Measurements from ENCODE around the genes RNF214, FXYD2 and SMIM35.

DNA sequence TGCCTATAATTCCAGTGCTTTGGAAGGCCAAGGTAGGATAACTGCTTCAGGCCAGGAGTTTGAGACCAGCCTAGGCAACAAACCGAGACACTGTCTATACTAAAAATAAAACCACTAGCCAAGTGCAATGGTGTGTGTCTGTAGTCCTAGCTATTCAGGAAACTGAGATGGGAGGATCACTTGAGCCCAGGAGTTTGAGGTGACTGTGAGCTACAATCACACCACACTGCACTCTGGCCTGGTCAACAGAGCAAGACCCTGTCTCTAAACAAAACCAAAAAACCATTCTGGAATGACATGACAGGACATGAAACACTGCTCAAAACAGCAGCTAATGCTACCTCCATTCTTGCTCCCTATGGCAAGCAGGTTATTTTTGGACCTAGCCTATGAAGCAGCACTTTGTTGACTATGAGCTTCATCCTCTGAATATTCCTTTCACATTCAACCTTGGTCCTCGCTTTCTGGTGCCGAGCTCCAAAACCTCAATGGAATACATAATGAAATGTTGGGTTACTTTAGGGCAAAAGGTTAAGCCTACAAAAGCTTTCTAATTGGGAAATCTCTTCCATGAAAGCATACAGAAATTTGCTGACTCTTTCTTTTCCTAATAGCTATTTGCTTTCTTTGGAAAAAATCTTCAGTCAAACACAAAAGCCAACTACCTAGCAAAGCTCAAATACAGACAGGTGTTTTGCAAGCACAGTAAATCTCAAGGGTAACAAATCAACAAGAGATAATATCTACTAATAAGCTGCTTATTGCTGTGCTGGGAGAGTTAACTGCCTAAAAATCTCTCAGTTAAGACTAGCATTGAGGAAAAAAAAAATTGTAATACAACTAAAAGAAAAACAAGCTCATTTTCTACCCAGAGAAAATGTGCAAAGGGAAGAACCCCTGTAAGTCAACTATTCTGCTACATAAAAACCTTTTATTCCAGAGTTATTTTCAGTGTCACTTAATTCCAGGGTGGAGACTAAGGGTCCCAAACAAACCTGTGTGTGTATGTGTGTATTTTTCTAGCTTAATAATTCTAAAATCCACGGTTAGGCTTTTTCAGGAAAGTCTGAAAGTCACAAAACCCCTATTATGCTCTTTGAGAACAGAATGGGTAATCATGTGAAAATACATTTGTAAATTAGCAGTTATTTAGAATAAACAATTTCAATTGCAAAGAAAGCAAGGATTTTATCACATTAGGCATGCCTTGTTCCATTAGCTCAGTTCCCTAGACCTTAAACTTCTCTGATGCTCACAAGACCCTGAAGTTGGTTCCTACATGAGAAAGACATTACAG, 20.9 kb downstream of the SIK3 start:
- PRO-cap: no peak
- RAMPAGE, long total RNA: no peak

GRCh38 chr11:117143433-117143761, 690 bp upstream of the PAFAH1B2 start:
- PRO-cap: no peak
- RAMPAGE, long total RNA: no peak

DNA sequence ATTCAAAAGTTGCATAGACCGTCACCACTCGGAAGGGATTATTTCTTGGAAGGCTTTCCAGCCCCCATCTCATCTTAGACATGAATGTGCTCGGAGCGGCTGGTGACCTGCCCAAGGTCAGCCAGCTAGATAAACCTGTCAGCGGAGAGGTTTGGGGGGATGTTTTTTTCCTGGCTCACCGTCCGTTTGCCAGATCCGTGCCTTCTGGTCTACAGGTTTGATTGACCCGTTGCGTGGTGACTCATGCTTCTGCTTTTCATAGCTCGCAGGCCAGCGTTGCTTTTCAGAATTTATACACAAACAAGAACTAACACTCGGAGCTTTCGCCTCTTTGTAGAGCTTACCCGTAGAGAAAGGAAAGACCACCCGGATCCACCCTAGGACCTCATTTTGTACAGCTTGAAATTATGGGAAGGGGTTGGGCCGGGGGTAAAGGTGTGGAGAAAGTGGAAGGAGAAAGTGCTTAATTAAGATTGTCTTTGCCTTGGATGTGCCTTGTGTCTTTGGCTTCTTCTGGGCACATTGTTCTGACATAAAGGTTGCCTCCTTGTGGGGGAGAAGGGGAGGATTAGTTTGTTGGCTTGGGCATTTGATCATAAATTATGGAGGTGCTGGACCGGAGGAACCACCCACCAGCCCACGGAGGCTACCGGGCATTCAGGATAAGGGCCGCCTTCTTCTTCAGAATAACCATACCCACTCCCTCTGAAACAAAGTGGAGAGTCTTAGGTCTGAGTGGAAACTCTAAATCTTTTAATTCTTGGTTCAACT, 1.1 kb downstream of the PAFAH1B2 start:
- PRO-cap: unidirectional peak, minus-strand start at position 188 of the sequence
- RAMPAGE, long total RNA: no peak

- PRO-cap: no peak
- RAMPAGE, long total RNA: no peak
Observed at GRCh38 chr11:117200638-117201654, 1.8 kb downstream of the TAGLN start.

GRCh38 chr11:117202676-117203732, 3.8 kb downstream of the TAGLN start:
- PRO-cap: no peak
- RAMPAGE, long total RNA: no peak

- PRO-cap: bidirectional peak, plus-strand start at chr11:117232747, minus-strand start at chr11:117232525
- RAMPAGE, long total RNA: no peak
Observed at GRCh38 chr11:117232399-117233465, at the start of gene RNF214. TSS of gene RNF214 (plus strand) at chr11:117232671.

DNA sequence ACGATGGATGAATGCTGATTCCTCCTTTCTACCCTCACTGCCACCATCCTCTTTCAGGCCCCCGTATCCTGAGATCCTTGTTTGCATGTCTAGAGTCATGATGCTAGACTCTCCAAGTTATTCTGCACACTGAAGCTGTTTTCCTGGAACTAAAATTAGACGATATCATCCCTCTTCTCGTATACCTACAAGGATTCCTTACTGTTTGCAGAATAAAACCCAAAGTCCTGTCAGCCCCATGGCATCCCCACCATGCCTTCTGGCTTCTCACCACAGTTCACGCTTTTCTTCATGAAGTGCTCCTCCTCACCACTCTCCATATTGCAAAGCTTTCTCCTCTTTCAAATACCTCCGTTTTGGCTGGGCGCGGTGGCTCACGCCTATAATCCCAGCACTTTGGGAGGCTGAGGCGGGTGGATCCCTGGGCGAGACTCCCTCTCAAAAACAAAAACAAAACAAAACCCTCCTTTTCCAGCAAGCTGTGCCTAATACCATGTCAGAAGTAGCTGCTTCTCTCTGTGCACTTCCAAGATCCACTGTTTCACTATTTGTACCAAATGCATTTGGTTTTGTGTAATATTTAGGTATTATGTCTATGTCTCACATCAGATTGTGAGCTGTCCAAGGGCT, 6.8 kb downstream of the BACE1 start:
- PRO-cap: no peak
- RAMPAGE, long total RNA: no peak

DNA sequence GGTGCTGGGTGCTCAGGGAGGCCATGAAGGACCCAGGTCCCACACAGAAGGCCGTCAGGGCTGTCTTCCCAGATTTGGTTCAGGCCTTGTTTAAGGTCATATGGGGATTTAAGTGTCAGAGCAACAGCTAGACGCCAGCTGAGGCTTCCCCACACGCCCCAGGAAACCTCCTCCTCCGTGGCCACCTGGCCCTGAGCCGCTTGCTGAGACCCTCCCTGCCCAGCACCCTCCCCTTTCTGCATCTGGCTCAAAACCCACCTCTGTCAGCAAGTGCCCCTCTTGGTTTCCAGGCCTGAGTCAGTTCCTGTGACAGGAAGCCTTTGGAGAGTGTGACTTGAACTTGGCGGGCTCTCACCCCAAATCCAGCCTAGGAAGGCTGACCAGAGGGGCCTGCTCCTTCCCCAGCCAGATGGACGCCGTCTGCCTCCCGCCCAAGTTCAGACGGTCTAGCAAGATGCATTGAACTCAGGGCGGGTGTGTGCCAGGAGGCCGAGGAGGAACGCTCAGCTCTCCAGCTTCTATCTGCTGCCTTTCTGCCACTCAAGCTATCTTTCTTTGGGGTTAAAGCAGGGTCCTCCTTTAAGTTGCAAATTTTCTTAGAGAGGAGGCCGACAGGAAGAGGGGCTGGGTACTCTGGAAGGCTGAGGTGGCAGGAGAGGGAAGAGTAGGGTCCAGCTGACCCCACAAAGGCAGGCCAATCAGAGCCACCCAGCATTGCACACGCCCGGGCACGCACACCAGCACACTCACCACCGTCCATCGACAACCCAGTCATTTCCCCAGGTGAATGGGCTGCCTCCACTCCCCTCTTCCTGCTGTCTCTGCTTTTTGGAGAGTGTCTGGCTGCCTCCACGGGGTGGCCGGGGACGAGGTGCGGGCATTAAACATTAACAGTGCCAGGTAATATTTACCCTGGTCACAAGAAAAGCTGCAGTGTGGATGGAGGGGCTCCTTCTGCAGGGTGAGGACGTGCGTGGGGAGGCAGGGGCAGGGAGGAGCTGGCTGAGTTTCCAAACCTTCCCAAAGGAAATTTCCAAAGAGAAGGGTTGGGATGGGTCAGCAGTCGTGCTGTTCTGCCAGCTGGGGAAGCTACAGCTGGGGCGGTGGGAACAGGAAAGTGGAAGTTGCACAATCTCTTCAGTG, at the start of gene FXYD2:
Gene FXYD2, minus strand, starts transcription at position 841 of the 1,143 bp plus-strand sequence.
- PRO-cap: no peak
- RAMPAGE, long total RNA: no peak

GRCh38 chr11:117828517-117829097, 4.1 kb upstream of the FXYD2 start:
- PRO-cap: no peak
- RAMPAGE, long total RNA: no peak

GRCh38 chr11:117950207-117950766, 21.1 kb upstream of the TMPRSS13 start:
- PRO-cap: no peak
- RAMPAGE, long total RNA: no peak

GRCh38 chr11:117952902-117953440, 23.8 kb upstream of the TMPRSS13 start:
- PRO-cap: no peak
- RAMPAGE, long total RNA: no peak

DNA sequence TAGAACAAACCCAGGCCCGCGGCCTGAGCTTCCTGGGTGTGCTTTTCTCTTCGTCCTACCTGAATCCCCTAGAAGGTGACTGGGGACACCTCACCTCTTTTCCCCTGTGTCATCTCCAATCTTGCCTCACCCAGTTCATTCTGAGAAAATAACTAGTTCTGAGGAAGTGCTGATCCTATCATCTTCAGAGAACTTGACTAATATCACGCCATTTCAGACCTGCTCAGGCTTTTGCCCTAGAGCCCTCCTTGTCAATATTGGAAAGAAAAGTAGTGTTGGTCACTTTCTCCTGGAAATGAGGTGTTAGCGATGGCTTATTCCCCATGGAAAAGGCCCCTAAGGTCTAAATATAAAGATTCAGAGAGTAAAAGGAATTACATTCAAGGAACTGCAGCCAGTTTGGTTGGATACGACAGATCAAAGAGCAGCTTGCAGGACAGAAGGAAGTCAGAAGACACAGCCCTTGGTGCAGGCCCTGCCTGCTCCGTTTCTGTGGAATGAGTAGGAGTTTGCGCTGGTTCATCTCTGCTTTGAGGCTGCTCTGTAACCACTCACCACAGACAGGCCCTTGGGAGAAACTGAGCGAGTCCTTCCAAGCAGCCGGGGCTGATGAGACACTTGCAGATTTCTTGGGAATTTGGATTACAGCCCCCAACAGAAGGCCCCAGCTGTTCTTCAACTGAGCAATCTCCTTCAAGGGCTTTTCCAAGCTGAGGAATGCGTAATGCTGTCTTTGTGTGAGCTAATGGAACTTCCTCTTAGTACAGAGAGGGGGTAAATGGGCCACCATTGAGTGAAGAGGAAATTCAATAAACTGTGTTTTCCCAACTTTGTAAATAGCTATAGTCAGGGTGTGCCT, 16.2 kb downstream of the IL10RA start:
- PRO-cap: no peak
- RAMPAGE, long total RNA: no peak

DNA sequence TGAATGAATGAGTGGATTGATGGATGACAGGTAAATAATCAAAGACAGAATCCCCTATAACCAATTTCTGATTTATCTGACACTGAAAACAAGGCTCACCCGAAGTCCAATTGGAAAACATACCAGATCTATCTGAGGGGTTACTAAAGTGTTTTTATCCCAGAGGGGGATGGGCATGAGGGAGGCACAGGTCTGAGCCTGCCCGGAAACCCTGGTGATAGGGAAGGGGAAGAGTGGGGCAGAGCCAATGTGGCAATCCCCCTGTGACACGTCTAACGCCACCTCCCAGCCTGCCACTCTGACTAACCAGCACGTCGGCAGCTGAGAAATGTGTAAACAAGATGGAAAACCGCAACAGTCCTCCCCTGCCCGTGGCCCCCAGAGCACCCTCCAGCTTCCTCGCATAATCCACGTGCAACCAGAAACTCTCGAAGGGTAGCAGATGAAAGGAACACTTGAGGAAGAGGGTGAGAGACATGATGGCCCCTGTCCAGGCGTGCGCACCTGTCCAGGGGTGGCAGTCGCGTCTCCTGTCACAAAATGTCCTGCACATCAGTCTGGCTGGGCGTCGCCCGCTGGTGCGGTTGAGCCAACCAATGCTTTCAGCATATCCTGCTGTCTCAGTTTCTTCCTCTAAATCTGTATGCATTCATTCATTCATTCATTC, 4.4 kb downstream of the TMPRSS4 start:
- PRO-cap: no peak
- RAMPAGE, long total RNA: no peak

DNA sequence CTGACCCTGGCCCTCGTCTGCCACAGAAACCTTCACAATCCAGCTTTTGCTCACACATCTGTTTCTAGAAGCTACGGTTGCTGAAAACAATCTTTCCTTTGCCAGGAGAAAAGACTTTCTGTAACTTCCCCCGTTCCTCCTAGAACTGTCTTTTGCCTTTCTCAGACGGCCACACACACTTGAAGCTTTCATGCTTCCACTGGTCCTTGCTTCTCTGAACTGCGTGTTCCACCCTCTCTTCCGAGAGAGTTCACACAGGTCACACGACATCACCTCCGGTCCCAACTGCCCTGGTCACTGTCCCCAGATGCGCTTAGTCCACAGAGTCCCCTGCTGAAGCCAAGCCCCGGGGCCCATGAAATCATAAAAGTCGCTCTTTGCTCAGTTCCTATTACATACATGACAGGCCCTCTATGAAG, 3.6 kb downstream of the SMIM35 start:
- PRO-cap: no peak
- RAMPAGE, long total RNA: no peak

GRCh38 chr11:118086819-118087250, at the start of gene SMIM35:
TSS of gene SMIM35 (minus strand) at chr11:118086963.
- PRO-cap: no peak
- RAMPAGE, long total RNA: no peak

- PRO-cap: no peak
- RAMPAGE, long total RNA: no peak
Observed at GRCh38 chr11:118106767-118107119, 20.0 kb upstream of the SMIM35 start.

GRCh38 chr11:118205929-118206344, 18.9 kb downstream of the JAML start:
- PRO-cap: no peak
- RAMPAGE, long total RNA: no peak

- PRO-cap: unidirectional peak, plus-strand start at chr11:118338808
- RAMPAGE, long total RNA: no peak
Observed at GRCh38 chr11:118338433-118339021, 4.0 kb downstream of the CD3D start.

- PRO-cap: no peak
- RAMPAGE, long total RNA: no peak
Observed at GRCh38 chr11:118339307-118339745, 3.2 kb downstream of the CD3D start.

- PRO-cap: bidirectional peak, plus-strand start at chr11:118434595, minus-strand start at chr11:118434407
- RAMPAGE, long total RNA: no peak
Observed at GRCh38 chr11:118434023-118434987, 2.0 kb upstream of the KMT2A start.